Gallbladder (tissue), 1 donor: Measurements from ENCODE around the gene FGGY.

- PRO-cap = no peak
Observed at GRCh38 chr1:59292573-59293114, 4.2 kb upstream of the FGGY start.

- PRO-cap = bidirectional peak, plus-strand start at chr1:59296833, minus-strand start at chr1:59296530
Observed at GRCh38 chr1:59296187-59297464, at the start of gene FGGY. Gene FGGY (plus strand): TSS chr1:59297094.

DNA sequence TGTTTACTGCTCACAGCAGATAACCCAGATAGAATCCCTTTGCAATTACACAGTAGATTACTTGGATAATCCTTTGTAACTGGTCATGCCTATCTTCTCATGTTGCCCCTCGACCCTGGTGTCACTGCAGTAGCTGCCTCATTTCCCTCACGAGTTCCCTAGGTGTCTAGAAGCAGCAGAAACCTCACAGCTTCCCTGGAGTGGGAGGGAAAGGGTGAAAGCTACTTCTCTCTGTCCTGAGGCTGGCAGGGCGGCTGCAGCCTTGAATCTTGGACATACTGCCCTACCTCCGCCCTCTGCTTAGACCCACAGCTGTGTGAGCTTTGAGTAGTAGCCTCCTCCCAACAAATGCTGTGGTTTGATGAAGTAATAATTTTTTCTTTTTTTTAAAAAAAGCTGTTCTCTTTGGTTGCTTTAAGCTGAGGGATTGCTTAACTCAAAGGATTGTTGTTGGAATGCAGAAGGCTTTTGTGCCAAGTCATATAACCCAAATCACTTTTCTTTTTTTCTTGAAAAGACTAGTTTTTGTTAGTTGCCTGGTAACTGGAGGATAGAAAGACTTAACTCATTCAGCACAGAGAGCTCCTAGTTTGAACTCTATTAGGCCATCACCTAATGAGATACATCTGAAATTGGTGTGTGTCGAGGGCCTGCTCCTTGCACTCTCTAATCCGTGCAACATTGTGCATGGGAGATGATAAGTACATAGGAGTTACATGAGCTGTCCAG is 70.8 kb downstream of the FGGY start:
- PRO-cap = no peak

- PRO-cap = no peak
Observed at GRCh38 chr1:59422912-59423538, 126.1 kb downstream of the FGGY start.

DNA sequence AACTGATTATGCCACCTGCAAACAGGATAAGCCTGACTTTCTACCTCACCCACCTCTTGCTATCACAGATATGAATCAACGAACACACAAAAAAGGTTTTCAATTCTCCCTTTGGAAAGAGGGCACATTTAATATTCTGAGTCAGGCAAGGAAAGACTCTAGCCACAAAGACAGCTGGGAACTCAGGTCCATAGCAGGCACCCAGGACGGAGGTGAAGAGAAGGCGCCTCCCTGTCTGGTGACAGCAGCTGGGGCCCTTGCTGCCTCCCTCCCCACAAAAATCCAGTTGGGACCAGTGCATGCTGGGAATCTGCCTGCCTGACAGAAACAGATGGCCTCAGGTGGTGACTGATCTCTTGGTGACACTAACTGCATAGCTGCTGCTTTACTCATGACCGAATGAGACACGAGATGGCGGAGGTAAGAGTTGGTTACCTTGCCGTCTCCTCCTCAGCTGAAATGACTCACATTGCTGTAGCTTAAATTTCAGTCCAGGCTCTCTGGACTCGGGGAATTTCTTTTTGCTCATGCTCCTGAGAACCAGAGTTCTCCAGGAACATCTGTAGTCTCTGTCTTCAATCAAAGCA is 130.2 kb downstream of the FGGY start:
- PRO-cap = no peak

GRCh38 chr1:59515253-59515816 is 218.4 kb downstream of the FGGY start:
- PRO-cap = no peak

- PRO-cap = no peak
Observed at GRCh38 chr1:59669763-59670028, 145.1 kb upstream of the HOOK1 start.

- PRO-cap = no peak
Observed at GRCh38 chr1:59846863-59847284, 32.1 kb downstream of the HOOK1 start.

GRCh38 chr1:60621227-60621939 is 461.0 kb upstream of the NFIA start:
- PRO-cap = no peak

GRCh38 chr1:61076650-61077618 is 5.4 kb upstream of the NFIA start:
- PRO-cap = bidirectional peak, plus-strand start at chr1:61076955, minus-strand start at chr1:61076969; bidirectional peak, plus-strand start at chr1:61077346, minus-strand start at chr1:61077357; bidirectional peak, plus-strand start at chr1:61077386, minus-strand start at chr1:61077393

DNA sequence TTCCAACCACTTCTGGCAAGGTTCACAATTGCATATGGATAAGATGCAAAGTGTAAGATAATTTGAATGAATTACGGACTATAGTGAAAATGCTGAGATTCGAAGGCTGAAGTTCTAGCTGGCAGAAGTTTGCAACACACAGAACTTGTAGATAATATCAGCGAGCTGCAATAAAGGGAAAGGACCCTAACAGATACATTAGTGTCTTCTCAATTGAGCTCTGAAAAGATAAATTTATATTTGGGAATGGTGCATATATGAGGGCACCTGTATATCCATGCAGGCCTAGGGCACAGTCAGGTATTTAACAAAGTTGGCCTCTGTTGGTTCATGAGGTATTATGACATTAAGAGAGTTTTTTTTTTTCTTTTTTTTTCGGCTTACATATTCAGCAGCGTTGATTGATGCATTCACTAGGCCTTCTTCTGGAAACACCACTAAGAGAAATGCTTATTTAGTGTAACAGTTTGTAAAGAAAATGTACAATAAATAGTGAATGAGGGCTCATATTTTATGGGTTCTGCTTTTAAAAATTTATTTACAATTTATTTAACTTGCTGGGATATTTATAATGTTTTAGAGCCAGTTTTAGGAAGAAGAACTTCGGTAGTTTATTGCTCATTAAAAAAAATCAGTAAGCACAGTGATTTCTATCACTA is 2.3 kb downstream of the NFIA start:
- PRO-cap = no peak

- PRO-cap = no peak
Observed at GRCh38 chr1:61090430-61090869, 8.1 kb downstream of the NFIA start.

DNA sequence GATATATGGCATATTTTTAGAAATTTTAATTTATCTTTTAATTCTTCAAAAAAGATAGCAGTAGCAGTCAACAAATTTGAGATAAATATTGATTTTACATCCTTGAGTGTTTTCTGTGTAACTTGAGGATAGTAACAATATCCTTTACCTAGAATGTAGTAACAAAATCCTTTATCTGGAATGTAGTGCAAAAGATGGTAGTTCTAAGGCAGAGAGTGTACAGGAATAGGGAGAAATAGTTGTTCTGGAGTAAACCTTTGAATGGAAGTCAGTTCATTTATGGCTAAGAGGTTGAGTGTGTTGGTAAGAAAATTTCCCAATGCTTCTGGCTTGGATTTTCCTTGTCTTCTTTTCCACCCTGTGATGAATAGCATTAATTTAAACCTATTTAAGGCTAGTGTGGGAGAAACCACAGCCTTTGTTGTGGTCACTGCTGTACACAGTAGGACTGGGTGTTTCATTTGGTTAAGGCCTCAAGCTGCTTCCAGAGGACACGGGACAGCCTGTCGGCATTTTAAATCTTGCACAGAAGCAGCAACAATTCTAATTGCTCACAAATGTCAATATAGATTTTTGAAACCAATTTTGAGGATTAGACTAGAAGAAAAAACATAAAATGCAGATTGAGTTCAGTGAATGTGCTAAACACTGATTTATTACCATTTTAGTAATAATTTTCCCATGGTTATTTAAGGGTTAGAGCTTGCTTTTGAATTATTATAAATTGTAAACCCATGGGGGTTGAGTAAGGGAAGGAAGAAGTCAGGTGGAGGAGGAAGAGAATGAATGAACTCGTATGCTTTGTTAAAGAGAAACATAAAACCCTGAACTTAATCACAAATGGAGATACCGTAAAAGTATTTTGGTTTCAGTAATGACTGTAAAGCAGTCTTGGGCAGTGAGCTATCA is 11.4 kb downstream of the NFIA start:
- PRO-cap = no peak

DNA sequence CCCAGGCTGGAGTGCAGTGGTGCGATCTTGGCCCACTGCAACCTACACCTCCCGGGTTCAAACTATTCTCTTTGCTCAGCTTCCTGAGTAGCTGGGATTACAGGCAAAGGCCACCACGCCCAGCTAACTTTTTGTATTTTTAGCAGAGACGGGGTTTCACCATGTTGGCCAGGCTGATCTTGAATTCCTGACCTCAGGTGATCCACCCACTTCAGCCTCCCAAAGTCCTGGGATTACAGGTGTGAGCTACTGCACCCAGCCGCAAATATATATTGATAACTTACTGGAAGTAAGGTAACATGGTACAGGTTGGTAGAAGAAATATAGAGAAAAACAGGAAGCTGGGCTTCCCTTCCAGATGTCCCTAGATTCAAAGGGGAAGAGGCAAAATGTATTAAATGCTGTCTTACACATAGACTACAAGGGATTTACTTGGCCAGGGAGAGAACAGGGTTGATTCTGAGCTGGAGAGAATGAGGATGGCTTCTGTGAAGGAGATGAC is 32.7 kb downstream of the NFIA start:
- PRO-cap = no peak

DNA sequence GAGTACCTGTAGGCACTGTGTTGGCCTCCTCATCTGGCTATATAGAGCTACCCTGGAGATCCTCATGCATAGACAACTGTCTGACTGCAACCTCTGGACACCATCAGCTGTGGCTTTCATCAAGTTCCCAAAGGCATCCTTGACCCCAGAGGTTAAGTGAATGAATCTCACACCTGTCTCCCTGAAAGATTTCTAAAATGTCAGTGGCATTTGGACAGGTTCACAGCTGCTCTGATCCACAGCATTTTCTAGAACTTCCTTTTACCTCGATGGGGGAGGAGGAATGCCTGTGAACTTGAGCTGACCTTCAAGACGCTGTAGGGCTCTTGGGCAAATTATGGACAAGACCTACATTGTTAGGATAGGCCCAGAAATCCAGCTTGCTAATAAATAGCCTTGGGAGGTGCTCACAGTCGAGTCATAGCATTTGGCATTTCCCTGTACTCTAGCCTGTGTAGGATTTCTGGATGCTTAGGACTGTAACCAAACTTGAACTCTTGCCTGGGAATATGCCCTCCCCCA is 87.8 kb downstream of the NFIA start:
- PRO-cap = no peak

- PRO-cap = no peak
Observed at GRCh38 chr1:61217326-61217937, 135.1 kb downstream of the NFIA start.

DNA sequence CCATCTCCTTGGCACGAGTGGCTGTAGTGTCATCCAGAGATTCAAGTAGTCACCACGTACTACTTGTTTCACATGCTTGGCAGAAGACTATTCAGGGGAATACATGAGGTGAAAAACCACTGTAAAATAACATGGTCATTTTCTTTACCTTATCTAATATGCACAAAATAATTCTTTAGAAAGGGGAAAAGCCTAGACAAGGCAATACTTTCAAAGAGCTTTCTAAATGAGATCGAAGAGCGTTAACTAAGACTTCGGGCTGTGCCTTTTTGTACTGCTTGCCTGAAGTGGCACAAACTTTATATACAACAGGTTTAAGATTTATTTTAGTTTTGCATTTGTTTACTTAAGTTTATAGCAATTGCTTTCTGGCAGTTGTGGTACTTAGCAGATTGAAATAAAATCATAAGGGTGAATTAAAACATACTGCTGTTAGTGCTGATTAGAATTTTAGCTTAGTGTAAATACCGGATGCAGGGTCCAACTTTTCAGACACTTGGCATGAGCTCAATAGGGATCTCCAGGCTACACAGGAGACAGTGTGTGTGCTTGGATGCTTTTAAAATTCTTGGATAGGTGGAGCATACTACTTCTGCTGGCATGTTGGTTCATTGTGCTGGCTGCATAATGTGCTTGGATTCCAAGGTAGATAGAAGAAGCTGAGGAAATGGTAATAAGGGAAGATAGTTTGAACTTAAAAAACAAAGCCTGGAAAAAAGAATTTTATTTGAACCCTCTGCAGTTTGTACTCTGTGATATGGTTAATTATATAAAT is 159.6 kb downstream of the NFIA start:
- PRO-cap = no peak

- PRO-cap = no peak
Observed at GRCh38 chr1:61253239-61253761, 170.9 kb downstream of the NFIA start.

- PRO-cap = no peak
Observed at GRCh38 chr1:61259334-61259952, 177.1 kb downstream of the NFIA start.

DNA sequence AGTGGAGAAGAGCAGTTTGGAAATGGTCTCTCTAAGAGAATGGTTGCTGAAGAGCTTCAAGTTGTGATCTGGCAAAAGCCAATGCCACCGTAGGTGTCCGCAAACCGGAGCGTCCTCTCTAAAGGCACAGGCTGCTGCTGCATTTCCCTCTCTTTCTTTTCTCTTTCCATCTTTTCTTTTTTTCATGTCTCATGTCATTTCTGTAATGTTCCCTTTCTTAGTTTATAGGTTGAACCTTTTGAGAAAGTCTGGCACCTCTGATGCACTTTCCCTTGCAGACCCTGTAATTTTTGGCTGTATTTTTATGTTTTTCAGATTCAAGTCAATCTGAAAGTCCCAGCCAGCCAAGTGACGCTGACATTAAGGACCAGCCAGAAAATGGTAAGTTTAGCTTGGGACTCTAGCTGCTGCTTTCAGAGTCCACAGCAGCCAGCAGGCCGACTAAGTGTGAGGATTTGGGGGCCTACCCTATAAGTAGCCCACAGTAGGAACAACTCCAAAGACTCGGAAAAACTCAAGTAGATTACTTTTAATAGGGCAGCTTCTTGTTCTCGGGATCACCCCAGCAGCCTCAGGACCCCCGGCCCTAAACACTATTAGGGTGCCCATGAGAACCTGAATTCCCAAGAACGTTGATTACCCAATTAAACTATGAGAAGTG is 195.0 kb downstream of the NFIA start:
- PRO-cap = no peak